Peripheral blood mononuclear cell (primary cell): ENCODE measurements around the genes H2BC6 and BTN1A1.

DNA sequence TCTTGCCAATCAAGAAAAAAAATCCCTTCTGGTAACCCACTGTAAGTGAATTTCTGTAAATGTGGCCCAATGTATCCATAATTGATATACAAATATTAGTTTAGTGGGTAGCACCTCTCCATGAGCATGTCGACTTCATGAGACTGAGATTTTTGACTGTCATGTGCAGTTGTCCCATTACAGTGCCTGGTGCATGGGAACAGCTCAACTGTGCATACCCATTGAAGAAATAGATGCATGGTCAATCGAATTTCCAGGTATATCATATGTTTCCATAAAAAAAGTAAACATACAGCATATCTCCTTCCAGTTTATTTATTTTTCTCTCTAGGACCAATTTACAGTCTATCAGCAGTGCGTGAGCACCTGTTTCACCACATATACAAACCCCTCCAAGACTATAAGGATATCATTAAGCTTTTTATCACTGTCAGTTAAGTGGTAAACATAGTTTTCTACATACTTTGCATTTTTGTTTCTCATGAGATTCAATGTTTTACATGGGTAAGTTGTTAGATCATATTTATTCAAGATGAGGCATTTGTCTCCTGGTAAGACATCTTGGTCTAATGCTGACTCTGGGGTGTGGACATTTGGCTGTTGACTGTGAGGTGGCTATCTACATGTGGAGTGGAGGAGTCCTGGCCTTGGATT is 5.1 kb upstream of the H1-6 start:
- PRO-cap, 8 experiments: peak in 1 of 8 experiments; most common minus-strand start position 132 of the sequence (in 1)

DNA sequence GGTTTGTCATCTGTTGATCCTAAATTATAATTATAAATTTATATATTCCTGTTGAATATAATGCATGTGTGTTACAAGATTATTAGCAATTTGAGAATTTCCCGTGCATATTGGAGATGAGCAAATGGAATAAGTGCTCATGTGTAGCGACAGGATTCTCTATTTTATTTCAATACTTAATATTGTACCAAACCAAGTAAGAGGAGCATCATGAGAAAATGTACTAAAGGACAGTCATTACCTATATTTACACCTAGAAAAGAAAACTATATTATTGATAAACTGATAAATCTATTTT is 5.0 kb downstream of the H2AC6 start:
- PRO-cap, 8 experiments: no peak in any of the 8 experiments

DNA sequence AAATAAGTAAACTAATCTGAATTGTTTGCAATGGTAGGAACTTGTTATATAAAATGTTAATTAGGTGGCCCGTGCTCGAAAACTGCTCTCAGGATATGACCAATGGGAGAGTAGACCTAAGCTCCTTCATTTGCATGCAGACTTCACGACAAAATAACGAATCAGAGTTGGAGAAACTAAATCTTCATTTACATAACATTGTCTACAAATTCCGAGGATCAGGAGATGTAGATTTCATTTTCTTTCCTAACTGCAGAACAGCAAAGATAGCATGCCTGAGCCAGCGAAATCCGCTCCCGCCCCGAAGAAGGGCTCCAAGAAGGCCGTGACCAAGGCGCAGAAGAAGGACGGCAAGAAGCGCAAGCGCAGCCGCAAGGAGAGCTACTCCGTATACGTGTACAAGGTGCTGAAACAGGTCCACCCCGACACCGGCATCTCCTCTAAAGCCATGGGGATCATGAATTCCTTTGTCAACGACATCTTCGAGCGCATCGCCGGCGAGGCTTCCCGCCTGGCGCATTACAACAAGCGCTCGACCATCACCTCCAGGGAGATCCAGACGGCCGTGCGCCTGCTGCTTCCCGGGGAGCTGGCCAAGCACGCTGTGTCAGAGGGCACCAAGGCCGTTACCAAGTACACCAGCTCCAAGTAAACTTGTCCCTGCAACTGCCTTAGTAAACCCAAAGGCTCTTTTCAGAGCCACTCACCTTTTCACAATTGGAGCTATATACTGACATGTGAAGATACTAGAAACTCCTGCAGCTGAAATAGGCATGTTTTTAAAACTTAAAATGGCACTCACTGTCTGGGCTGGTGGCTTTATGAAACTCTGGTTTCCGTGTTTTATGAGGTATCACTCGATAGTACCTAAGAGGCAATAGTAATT is at the start of gene H2BC6:
Gene H2BC6, plus strand, starts transcription at position 237 of the 886 bp plus-strand sequence.
- PRO-cap, 8 experiments: peak in 3 of 8 experiments; most common plus-strand start position 237 of the sequence (in 2)

DNA sequence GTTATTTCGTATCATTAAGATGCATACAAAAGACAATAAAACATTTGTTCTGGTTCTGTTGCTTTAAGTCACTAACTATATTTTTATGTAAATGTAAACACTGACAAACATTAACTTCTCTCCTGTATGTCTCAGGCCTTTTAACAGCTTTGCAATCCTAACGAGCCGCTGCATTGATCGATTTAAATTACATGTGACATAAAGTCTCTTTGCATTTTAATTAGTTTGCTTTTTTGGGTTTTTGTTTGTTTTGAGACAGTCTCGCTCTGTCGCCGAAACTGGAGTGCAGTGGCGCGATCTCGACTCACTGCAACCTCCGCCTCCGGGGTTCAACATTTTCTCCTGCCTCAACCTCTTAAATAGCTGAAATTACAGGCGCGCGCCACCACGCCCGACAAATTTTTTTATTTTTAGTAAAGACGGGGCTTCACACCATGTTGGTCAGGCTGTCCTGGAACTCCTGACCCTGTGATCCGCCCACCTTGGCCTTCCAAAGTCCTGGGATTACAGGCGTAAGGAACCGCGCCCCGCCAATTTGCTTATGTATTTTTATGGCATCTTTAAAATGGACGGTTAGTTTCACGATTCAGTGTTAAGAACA is 893 bp downstream of the H2AC7 start:
- PRO-cap, 8 experiments: peak in 8 of 8 experiments; most common plus-strand start position 416 of the sequence (in 3); most common minus-strand start position 331 of the sequence (in 8)

DNA sequence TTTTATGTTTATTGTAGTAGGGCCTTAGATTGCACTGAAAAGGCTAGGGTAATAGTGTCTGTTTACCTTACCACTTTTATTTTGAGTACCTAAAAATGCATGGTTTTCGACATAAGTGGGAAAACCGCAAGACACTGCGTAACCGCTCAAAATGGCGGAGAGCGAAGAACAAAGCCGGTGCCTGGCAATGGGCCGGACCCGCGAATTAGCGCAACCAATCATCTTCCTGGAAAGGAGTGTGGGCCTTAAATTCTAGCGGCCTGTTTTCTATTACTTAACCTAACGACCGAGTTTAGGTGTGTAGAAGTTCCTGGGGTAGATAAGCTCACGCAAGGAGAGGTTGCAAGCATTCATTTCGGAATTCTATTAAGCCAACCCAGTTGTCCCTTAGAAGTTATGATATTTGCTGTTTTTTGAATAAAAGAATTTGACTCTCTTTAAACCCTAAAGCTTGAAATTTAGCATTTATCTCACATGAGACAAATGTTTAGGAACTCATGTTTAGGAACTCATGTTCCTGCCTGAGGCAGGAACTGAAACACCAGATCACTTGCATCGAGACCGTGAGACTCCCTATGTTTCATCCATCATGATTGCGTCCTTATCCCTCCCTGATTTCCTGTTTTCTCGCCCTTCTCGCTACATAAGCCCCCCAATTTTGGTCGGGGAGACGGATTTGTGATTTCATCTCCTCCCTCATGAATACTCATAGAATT is 931 bp downstream of the H4C5 start:
- PRO-cap, 8 experiments: peak in 7 of 8 experiments; most common plus-strand start position 303 of the sequence (in 7); most common minus-strand start position 87 of the sequence (in 2)

DNA sequence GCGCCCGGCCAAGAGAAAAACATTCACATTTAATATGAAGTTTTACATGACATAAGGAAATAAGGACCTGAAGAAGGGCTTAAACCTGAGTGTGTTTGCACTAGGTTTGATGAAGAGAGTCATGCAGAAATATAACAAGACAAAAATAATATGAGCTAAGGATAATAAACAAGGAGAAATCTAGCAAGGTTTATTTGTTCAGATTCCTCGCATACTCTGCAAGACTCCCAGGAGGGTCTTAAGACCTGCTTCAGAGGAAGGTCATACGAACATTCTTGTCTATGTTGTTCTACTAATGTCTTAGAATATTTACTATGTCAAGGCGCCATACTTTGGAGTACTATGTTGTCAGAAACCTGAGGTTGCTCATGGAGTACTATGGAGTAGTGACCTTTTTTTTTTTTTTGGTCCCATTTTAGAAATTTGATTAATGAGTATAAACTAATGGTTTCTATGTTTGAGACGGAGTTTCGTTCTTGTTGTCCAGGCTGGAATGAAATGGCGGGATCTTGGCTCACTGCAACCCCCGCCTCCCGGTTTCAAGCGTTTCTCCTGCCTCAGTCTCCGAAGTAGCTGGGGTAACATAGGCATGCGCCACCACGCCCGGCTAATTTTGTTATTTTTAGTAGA is 2.0 kb downstream of the H2BC8 start:
- PRO-cap, 8 experiments: no peak in any of the 8 experiments

- PRO-cap, 8 experiments: no peak in any of the 8 experiments
Measured at GRCh38 chr6:26269522-26270425, 1.4 kb downstream of the H3C8 start.

- PRO-cap, 8 experiments: peak in 3 of 8 experiments; most common minus-strand start chr6:26330374 (in 3)
Measured at GRCh38 chr6:26330075-26330670, 34.8 kb upstream of the BTN3A2 start.

GRCh38 chr6:26407496-26408097 is 5.5 kb downstream of the BTN3A1 start:
- PRO-cap, 8 experiments: no peak in any of the 8 experiments

DNA sequence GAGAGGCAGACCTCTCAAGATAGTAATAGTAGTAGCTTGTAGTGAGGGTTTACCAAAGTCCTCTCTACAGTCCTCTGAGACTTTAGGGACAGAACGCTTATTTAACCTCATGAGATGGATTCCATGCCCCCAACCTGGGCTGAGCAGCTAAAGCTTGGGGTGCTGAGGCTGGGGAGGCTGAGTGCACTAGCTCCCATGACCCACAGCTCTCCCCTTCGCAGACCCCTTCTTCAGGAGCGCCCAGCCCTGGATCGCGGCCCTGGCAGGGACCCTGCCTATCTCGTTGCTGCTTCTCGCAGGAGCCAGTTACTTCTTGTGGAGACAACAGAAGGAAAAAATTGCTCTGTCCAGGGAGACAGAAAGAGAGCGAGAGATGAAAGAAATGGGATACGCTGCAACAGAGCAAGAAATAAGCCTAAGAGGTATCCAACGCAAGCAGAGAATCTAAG is 7.7 kb downstream of the BTN3A3 start:
- PRO-cap, 8 experiments: no peak in any of the 8 experiments

GRCh38 chr6:26474491-26474869 is 16.7 kb downstream of the BTN2A1 start:
- PRO-cap, 8 experiments: no peak in any of the 8 experiments

DNA sequence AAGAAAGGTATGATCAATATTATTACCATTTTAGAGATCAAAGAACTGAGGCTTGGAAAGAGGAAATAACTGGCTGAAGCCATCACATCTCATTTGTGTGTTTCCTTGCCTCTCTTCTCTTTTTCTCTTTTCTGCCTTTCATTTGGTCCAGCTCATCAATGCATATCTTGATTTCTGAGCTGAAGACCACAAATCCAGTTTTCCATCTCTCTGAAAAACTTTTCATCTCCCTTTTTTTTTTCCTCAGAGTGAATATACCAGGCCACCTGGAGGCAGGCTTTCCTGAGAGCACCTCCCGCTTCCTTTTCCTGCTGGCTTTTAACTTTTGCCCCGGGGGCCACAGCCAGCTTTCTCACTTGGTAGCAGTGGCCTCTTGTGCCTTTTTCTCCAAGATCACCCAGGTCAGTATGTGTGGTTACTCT is at the start of gene BTN1A1:
Gene BTN1A1, plus strand, starts transcription at position 346 of the 422 bp plus-strand sequence.
- PRO-cap, 8 experiments: no peak in any of the 8 experiments

GRCh38 chr6:26553683-26554537 is 15.7 kb downstream of the HMGN4 start:
- PRO-cap, 8 experiments: peak in 8 of 8 experiments; most common plus-strand start chr6:26554115 (in 8)

DNA sequence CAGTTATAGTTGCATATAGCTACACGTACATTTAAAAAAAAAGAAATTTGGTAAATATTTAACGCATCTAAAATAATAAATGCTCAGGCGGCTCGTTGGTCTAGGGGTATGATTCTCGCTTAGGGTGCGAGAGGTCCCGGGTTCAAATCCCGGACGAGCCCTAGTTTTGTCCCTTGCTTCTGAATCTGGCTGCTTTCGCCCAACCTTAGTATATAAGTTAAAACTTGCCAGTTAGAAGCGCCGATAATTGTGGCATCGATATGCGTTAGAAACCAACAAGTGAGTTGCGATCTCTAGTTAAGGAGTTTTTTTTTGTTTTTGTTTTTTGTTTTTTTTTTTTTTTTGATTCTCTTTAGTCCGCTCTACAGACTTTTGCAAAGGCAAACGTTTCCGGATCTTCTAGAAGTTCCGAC is 17.0 kb downstream of the HMGN4 start:
- PRO-cap, 8 experiments: peak in 8 of 8 experiments; most common plus-strand start position 86 of the sequence (in 8)

DNA sequence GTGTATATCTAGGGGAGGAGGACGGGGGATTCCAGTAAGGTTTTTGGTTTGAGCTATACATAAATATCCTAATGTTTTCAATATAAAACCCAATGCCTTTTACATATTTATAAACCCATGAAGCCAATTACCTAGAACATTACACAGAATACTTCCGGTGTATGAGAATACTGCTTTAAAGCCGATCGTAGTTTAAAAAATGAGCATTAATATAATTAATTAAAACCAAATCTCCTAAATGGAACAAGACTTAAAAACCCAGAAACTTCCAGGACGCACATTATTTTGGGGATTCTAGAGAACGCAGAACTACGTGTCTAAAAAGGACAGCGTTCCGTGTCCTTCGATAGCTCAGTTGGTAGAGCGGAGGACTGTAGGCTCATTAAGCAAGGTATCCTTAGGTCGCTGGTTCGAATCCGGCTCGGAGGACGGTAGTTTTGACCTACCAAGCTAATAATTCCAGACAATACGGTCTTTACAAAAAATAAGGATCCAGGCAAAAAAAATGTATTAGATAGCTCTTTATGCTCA is 19.9 kb upstream of the ABT1 start:
- PRO-cap, 8 experiments: no peak in any of the 8 experiments

DNA sequence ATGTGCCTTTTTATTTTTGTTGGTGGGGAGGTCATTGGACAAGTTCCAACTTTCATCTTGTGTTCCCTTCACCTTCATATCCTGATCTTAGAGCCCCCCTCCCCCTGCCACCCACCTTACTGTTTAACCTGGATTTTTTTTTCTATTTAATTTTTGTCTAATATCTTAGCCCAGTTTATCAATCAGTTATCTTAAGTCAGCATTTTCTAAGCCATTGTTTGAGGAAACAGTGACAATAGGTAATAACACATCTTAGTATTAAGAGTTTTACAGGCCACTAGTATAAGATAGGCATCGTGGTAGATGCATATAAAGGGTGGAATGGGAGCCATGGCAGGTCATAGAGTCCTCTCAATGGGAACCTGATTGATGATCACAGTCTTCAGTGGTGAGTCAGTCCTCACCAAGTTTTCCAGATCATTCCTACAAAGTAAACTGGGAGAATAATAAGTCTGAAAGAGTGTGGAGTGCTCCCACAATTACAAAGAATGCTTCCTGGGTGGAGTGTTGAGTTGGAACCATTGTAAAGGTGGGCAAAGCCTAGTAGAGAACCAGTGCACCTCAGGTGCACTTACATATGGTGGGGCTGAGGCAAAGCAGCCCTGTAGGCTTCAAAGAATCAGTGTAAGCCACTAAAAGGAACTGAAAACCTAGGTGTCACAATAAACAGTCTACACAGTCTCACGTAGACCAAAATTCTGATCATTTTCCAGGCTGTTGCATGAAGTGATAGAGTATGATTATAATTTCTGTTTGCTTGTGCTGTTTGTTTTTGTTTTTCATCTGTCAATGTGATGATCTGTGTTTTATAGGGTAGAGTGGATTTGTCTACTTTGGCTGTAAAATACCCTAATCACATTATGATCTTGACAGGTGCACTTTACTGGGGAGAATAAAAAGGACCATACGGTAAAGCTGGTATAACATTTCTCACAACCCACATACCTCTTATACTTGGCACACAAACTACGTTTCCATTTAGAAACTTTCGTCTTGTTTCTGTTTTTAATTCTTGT is 2.7 kb downstream of the ABT1 start:
- PRO-cap, 8 experiments: peak in 7 of 8 experiments; most common plus-strand start position 453 of the sequence (in 7)

- PRO-cap, 8 experiments: no peak in any of the 8 experiments
Measured at GRCh38 chr6:26743376-26743894, 83.9 kb upstream of the ZNF322 start.

GRCh38 chr6:27114973-27115533 is 17.5 kb downstream of the H2BC11 start:
- PRO-cap, 8 experiments: no peak in any of the 8 experiments

DNA sequence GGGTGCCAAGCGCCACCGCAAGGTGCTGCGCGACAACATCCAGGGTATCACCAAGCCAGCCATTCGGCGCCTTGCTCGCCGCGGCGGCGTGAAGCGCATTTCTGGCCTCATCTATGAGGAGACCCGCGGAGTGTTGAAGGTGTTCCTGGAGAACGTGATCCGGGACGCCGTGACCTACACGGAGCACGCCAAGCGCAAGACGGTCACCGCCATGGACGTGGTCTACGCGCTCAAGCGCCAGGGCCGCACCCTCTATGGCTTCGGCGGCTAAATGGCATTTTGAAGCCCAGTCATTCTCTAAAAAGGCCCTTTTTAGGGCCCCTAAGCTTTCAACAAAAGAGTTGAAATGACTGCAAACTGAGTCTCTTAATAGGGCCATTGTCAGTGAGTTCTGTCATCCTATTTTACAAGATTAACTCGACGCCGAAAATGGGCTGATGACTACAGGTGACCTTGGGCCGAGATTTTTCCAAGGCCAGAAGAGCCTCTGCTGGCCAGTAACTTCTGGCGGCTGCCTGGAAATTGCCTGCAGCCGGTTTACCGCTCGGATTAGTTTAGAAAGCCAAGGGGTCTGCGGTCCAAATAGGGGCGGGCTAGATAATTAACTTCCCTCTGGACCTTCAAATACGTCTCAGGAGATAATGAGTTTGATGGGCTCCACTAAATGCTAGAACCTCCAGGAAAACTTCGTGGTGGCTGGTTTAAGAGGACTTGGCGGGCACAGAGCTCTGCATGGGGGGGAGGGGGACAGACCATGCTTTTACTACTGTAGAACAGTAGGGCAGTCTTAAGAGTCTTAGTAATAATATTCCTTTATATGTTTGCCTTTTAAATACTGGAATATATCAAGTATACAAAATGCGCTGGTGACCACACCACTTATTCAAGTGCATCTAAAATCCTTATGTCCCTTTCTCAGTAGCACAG is 531 bp downstream of the H4C9 start:
- PRO-cap, 8 experiments: peak in 2 of 8 experiments; most common plus-strand start position 62 of the sequence (in 2); most common minus-strand start position 65 of the sequence (in 1)

DNA sequence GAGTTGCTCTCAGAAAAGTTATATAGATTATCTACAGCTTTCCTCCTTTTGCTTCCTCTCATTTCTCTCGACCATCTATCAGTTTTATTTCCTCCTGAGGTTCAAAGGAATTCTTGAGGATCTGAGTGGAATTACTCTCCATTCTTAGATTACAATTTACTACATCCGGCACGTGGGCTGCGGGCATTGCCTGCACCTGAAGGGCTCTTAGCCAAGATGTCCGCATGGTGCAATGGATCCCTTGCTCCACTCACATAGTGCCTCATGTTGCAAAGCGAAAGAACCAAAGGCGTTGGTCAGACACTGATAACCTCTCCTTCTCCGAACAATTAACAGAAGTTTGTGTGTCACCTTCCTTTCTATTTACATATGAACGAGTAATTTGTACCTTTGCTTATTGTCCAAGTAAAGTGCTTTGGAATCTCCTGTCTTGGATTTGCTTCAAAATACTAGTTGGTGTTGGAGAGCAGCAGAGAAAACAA is 13.9 kb downstream of the POM121L2 start:
- PRO-cap, 8 experiments: no peak in any of the 8 experiments